Peritoneum (tissue), 1 donor: ENCODE measurements around a stretch of chr12.

- PRO-cap = no peak
Measured at GRCh38 chr12:124451534-124452167, 115.8 kb downstream of the NCOR2 start.

GRCh38 chr12:124454688-124455177 is 112.7 kb downstream of the NCOR2 start:
- PRO-cap = no peak

GRCh38 chr12:124463129-124464062 is 104.0 kb downstream of the NCOR2 start:
- PRO-cap = no peak

GRCh38 chr12:124495467-124496103 is 71.8 kb downstream of the NCOR2 start:
- PRO-cap = no peak

DNA sequence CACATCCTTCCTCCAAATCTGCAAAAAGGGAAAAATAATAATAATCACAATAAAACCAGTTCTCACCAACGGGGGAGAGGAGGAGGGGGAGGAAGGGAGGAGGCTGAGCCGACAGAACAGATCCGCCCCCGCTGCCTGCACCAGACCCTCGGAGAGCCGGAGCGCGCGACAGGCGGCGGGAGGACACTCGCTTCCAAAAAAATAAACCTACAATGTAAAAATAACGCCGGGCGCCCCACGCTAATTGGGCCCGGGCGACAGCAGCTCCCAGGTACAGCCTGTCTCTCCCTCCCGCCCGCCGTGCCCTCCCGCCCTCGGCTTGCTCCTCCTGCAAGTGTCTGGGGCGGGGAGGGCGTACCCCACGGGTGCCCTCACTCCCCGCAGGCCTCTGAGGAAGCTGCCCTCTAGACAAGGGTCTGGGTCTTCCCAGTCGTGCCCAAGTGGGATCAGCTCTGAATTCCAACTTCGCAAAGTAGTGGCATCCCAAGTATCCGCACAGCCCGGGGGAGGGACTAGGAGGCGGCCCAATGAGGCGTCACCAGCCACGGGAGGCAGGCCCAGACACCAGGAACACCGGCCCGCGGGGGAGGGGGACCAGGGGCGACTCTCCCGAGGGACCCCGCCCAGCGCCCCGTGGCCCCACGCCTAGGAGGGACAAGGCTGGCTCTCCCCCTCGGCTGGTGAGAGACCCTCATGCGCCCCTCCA is 1.1 kb downstream of the NCOR2 start:
- PRO-cap = no peak

- PRO-cap = no peak
Measured at GRCh38 chr12:124681826-124682469, 114.5 kb upstream of the NCOR2 start.

DNA sequence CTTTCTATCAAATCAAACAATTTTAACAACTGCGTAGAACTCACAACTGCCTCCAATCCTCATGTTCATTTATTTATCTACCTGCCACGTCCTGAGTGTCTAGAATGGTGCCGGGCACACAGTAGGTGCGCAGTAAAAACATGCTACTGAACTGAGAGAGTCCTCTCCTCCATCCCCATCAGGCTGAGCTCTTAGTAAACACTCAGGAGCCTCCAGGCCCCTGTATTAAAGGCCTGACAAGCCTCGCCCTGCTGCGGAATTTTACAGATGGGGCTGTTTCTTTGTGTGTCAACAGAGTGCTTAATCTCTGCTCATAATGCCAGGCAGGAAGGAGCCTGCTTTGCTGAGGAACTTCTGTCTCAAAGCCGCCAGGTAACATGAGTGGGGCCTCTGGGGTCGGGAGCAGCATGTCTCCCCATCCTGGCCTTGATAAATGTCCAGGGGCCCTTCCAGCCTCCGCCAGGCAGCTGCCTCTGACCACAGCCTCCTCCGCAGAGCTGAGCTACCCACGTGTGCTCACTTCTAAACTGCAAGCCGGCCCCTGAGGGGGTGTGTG is 115.8 kb upstream of the NCOR2 start:
- PRO-cap = no peak

GRCh38 chr12:124745612-124746355 is 117.9 kb downstream of the SCARB1 start:
- PRO-cap = no peak

GRCh38 chr12:124752191-124753129 is 111.2 kb downstream of the SCARB1 start:
- PRO-cap = no peak

DNA sequence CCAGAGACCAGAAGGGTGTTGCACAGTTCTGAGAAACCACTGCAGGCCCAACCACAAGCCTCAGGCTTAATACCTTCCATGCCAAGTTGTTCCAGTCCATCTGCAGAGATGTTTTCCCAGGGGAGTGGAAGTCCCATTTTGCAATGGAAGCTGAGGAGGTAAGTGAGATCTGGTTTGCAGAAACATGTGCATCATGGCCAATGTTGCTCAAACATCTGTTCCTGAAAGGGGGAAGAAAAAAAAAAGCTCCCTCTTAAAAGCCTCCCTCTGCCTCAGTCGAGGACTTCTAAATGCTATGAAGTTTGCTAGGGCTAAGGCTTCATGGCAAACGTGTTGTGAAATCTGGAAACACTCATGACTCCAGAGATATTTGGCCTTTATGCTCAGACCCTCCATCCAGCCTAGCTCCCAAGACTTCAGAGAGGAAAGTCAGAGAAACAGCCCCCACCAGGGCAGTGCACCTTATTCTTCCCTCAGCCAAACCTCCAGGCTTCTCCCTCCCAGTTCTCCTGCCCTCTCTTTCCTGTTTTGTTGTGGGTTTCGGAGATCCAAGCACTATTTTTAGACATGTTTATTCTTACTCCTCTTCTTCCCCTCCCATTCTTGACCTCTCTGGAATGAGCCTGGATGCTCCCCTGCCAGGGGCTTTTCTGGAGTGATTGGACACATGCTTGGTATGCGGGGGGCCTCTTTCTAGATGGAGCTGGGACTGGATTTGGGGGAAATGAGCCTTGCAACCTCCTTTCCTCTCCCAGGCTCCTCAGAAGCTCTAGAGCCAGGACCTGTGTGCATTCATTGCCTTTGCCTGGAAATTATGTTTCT is 98.4 kb downstream of the SCARB1 start:
- PRO-cap = no peak

- PRO-cap = no peak
Measured at GRCh38 chr12:124766732-124767160, 96.9 kb downstream of the SCARB1 start.

- PRO-cap = no peak
Measured at GRCh38 chr12:124938399-124939047, 24.1 kb upstream of the UBC start.

DNA sequence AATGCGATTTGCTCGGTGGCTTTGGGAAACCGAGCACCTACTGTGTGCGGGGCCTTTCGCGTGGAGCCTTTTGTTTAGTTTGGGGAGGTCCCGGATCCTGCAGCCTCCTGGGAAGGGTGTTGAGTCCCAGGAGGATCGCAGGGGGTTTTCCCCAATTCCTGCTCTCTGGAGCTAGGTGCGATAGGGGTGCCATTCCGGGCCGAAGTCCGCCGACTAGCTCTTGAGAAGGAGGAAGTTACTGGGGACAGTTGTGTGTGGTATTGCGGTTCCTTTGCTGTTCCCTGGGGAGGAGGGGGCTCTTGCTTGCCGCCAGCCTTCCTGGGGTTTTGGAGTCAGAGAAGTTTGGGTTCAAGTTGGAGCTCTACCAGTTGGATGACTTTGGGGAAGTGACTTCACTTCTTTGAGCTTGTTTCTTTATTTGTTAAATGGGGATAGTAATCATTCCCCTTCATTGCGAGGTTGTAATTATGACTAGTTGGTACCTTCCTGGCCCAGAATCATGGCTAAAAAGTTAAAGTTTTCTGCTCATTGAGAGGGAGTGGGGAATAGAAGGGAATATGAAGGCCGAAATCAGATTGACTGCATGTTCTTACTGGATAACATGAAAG is 1.2 kb downstream of the BRI3BP start:
- PRO-cap = no peak

DNA sequence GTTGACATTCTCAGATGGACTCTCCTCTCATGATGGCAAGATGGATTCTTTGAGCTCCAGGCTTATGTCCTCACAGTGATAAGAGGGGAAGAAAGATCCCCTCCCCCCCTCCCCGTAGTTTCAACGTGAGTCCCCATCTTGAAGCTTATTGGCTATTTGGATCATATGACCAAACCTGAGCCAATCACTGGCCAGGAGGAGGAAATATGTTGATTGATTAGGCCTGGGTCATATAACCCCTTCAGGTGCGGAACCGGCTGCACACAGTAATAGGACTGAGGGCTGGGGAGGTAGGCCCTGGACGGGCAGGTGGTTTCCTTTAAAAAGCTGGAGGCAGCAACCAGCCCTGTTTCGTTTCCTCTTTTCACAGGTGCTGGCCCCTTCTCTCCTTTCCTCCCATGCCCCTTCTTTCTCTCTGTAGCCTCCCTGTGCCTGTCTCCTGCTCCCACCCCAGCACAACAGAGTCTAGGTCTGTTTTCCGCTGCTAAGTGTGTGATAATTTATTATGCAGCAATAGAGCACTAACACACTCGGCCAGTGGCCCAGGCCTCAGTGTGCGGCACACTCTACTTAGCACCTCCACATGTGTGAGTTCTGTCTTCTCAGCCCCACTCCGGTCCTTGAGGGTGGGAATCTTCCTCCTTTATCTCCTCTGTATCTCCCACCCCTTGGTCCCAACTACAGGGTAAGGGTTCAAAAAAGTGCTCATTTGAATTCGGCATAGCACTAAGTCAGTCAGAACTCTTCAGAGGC is 36.4 kb upstream of the TMEM132B start:
- PRO-cap = no peak

DNA sequence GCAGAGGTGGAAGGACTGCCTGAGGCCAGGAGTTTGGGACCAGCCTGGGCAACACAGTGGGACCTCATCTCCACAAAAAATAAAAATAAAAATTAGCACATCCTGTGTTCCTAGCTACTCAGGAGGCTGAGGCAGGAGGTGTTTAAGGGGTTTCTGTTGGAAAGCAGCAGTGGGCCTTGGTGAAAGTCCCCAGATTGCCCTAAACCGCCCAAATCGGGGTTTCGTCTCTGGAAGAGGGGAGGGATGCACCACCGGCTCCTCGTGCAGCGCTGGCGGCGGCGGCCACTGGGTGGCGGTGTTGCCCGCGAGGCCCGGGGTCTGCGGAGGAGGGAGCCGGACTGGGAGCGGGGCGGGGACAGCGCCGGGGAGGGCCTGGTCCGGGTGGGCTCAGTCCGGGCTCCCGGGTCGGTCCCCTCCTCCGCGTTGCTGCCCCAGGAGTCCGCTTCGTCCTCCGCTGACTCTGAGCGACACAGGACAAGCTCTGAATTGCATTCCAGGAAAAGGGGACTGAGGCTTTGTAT is 144.7 kb downstream of the TMEM132B start:
- PRO-cap = no peak

- PRO-cap = unidirectional peak, plus-strand start at chr12:127060614
Measured at GRCh38 chr12:127059990-127061017, 1206.7 kb upstream of the TMEM132C start.

GRCh38 chr12:127083212-127083751 is 1183.7 kb upstream of the TMEM132C start:
- PRO-cap = no peak

- PRO-cap = no peak
Measured at GRCh38 chr12:127237094-127237652, 1029.8 kb upstream of the TMEM132C start.

- PRO-cap = no peak
Measured at GRCh38 chr12:128111271-128111553, 155.8 kb upstream of the TMEM132C start.

DNA sequence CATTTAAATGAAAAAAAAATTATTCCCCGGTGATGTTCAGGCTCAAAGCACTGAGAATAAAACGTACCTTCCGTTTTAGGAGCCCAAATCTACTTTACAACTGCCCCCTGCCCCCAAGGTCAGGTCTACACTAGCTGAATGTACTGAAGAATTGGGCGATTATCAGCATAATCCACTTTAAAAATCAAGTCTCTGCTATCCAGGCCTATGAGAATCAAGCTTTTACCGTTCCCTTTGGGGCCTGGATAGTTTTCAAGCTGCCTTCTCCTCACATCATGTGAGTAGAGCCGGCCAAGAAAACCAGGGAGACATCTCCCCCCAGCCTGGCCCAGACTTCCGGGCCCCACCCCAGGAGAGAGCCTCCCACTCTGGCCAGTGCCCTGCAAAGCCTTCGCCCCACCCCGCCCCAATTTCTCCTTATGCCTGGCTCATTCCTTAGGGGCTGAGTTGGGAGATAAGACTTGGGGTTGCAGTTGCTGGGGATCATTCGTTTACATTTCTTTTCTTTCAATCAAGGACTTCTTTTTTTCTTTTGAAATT is 1.5 kb upstream of the TMEM132C start:
- PRO-cap = no peak